PC-3 (cell line): ENCODE data around the genes VPS41 and MRPL32.

DNA sequence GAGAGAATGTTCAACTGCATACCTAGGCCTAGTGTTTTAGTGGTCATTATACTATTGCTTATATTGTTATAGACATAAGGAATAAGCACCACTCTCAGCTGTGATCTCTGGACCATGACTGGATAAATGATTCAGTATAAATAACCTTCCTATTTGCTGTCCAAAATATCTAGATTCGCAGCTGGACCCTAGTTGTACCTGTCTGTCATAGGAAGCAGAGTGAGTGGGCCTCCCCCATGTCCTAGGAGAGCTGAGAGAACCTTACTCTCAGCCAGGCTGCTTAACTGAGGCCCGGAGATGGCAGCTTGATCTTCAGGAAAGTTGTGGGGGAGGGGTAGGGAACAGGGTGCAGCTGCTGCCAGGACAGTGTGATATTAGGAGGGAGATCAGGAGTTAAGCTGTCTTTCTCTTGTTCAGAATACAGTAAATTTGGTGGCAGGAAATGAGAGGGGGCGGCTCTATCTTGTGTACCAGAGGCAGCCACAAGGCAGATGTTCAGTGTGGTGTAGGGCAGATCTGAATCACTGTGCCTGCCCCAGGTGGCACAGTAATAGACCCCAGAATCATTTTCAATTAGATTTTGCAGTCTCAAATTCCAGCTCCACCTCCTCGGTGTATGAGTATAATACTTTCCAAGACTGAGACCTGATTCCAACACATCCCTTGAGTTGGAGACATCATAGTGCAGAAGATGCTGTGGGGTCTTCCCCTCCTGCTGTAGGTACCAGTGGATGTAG, 166.6 kb downstream of the STARD3NL start:
- RAMPAGE, long total RNA: no peak

- RAMPAGE, long total RNA: no peak
These were observed 180.5 kb downstream of the STARD3NL start for GRCh38 chr7:38358232-38359270.

DNA sequence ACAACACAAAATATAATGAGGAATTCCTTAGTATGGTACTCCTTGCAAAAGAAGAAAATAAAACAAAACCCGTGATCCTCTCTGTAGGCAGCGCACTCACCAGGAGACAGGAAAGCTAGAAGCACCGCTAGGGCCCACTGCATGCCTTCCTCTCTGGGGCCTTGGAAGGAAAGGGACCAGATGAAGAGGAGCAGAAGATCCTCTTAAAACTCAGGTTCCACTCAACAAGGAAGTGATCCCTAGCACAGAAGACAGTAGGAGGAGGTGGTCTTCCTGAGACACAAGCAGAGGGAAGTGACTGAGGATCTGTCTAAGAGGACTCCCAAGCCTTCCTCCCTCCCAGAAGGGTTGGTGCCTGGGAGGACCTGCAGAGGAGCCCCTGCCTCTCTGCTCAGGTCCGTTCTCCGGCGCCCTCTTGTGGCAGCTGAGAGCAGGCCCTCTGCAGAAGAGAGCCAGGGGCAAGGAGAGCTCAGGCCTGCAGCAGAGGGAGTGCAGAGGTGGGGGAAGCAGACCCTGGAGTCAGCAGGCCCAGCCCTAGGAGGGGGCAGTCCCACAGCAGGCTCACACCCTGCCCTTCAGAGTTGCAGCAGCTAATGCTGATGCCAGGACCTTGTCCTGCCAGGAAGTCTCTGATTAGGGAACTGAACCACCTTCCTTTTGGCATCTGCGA, 185.3 kb downstream of the STARD3NL start:
- RAMPAGE, long total RNA: no peak

DNA sequence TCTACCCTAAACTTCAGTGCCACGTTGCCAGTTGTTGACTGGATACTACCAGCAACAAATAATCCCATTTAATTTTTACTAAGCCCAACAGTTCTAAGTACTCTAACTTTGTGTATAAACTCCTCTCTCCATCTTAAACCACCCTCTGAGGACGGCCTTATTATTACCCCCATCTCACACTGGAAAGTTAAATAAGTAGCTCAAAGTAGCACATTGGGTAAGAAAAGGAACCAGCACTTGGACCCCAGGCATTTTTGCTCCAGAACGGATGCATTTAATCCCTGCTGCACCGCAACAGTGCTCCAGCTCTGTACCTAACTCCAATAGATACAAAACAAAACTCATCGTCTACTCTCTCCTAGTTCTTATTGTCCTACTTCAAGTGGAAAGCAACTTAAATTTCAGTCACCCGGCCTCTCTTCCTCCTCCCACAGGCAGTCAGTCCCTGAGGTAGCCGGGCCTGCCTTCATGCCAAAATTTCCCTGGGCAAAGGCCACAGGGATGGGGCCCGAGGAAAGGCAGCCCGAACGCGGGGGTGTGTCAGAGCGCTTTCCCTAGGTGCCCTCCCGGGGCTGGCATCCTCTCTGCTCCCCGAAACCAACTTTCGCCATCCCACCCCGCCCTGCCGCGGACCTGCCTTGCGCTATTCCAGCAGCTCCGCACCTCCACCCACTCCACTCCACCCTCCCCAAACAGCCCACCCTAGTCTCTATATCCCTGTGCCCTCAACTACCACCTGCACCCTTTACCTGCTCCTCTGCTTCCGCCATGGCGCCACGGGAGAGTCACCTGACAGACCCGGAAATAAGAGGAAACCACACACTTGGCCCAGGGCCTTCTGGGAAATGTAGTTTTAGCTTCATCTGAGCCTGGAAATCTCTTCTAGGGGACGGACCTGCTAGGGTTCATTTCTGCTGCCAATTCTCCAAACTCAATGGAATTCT, at the start of gene VPS41:
Gene VPS41 (minus strand): TSS at position 787 of the 944 bp plus-strand sequence.
- RAMPAGE, long total RNA: start-site peak on the minus strand centred at position 788 of the sequence, 26 bp wide, 295 and 87 reads in 2 replicates

DNA sequence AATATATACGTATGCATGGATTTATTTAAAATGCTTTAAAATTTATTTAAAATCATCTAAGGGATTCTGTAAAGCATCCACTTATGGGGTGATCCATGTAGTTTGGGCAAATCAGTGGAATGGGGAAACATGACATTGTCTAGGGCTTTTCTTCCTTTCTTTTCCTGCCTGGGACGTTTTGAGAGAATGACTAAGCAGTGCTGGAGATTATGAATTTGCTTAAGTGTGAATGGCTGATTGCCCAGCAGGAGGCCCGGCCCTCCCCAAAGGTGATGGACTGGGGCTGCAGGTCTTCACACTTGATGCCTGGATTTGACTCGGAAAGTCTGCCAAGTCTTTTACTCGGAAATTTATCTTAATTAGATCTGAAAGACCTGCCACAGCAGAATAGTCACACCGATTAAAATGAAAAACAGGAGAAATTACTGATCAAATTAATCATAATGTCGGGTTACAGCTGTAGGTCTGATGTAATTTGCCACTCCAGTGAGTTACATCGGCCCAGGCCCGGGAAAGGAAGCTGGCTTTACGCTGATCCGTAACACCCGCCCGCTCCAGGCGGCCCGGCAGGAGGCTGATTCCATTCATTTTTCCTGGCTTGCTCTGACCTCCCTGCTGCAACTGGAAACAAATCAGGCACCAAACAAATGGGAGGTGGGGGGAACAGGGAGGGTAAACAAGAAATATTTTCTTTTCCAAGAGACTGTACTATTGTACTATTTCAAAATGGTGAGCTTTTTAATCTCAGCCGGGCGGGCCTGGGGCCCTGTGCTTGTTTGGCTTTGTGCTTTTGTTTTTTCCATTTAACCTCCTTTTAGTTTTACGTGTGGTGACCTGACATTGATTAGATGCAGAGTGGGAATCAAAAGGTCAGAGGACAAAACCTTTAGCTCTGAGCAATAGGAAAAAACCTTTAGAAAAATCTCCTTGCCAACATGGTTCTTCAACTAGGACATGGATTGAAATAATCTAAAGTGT, 212.4 kb upstream of the YAE1 start:
- RAMPAGE, long total RNA: no peak

DNA sequence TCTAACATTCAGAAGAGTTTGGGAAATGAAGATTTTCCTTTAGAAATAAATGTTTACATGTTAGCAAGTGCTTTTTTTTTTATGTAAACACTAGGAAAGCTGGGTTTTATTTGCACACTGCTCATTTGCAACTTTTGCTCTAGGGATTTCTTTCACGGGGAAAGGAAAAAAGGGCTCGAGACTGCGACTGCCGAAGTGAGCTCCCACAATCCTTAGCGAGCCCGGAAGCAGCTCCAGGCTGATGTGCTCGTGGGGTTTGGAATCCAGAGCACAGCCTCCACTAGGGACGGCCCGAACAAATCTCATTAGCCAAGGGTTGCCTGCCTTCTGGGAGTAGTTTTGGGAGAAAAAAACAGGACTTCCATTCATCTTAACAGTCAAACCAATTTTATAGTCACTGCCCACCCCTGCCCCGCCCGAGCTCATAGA, 107.9 kb upstream of the YAE1 start:
- RAMPAGE, long total RNA: no peak

DNA sequence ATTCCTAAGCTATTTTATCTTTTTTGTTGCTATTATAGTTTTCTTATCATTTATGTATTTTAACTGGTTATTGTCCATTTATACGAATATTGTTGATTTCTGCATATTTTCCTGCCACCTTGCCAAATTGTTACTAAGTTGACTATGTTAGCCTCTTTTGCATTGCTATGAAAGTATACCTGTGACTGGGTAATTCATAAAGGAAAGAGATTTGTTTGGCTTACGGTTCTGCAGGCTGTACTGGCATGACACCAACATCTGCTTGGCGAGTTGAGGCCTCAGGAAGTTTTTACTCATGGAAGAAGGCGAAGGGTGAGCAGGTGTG, 8.3 kb downstream of the RALA start:
- RAMPAGE, long total RNA: no peak

DNA sequence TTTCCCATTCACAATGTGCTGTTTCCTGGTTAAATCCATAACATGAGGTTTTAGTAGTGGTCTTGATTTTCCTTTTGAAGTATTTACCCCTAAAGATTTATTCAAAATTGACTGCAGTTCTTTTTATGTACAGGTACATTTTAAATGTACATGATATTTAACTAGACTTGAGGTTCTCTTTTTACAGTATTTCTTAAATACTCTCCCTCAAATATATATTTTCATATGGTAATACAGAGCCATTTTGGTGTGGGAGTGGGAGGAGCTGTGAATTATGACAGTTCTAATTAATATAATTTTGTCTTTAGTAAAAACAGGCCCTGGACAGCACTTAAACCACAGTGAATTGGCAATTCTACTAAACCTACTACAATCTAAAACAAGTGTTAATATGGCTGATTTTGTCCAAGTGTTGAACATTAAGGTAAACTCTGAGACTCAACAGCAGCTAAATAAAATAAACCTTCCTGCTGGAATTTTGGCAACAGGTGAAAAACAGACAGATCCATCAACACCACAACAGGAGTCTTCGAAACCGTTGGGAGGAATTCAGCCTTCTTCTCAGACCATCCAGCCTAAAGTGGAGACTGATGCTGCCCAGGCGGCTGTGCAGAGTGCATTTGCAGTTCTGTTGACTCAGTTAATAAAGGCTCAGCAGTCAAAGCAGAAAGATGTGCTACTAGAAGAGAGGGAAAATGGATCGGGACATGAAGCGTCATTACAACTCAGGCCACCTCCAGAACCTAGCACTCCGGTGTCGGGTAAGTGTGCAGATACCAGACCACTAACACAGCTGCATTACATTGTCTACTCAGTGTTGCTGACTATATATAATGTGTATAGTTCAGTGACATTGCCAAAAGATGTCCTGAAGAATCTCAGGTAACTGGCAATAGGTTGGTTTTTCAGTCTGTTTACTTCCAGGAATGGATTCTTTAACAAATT, 41.7 kb downstream of the MPLKIP start:
- RAMPAGE, long total RNA: no peak

GRCh38 chr7:40717248-40717665, 582.5 kb downstream of the SUGCT start:
- RAMPAGE, long total RNA: no peak

GRCh38 chr7:40909724-40910414, 775.1 kb downstream of the SUGCT start:
- RAMPAGE, long total RNA: no peak

DNA sequence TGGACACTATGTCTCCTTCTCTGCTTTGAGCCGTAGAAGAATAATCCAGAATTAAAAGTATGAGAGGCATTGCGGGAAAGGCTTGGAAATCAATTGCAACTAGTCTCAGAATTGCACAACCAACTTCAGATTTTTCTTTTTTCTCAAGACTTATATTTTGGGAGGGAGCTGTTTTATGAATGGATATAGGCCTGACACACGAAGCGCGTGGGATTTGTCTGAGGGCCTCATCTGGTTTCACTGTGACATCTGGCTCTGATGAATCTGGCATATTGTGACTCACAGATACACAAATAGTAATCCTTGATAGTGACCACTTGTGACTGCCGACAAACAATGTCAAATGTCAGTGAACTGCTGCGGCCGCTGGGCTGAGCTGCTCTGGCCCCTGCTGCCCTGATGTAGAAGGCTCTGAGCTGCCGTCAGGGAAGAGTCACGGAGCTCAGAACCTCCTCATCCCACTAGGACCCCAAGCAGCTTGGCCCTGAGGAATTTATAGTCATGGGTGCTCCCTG, 655.1 kb downstream of the INHBA start:
- RAMPAGE, long total RNA: no peak

DNA sequence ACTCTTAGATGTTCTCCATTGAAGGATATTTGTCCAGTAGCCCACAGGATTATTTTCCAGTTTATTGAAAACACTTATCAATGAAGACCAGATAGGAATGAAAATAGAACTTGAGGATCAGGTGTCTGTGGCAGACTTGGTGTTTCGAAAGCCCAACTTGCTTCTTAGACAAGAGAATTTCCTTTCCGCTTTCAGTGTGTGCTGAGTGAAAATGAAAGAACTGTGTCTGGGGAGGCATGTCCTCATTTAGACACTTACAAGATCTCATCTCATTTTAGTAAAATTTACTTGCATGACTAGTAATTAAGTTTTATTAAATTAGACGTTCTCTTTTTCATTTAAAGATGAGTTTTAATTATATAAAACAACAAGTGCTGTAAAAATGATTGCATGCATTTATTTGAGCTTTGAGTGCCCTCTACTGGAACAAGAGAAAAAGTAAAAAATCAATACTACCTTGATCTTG, 29.1 kb upstream of the INHBA start:
- RAMPAGE, long total RNA: no peak

DNA sequence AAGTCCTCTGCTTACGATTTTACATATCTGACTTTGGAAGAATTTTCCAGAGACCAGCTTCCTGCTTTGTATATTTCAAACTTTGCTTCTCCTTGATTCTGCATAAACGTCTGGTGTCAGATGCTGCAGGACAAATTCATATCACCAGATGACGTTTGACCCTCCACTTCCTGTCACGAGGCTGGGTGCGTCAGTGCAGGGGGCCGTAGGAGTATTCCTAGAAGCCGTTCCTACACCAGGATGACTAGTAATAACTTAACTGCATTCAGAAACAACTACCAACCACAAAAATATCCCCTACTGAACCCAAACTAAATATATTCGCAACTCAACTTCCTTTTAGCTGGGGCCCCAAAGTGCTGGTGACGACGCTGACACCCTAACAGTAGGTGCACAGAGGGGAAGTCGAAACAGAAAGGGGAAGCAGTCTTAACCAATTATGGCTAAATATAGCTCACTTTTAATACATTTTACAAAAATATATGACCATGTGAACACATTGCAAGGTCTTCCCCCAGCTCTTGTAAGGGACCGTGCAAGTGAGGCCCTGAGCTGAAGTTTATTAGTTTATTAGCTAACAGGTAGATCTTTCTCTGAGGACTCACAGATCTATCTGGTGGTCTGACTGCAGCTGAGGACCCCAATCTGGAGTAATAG, 178.8 kb upstream of the INHBA start:
- RAMPAGE, long total RNA: no peak

GRCh38 chr7:41956354-41956645, 253.4 kb upstream of the INHBA start:
- RAMPAGE, long total RNA: no peak

DNA sequence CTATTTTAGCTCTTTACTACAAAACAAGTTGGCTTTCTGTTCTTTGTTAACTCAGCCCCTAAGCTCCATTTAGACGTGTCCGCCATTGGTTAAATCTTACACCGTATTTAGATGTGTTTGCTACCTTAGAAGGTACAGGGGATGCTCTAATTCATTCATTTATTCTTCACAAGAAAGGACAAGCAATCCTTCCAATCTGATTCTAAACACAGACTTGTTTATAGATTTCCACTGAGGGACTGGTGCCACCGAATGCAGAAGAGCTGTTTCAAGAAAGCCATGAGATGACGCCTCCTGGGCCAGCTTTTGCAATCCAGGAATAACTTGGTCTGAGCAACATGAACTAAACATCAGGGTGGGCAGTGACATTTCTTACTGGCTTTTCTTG, 186.6 kb downstream of the GLI3 start:
- RAMPAGE, long total RNA: no peak

DNA sequence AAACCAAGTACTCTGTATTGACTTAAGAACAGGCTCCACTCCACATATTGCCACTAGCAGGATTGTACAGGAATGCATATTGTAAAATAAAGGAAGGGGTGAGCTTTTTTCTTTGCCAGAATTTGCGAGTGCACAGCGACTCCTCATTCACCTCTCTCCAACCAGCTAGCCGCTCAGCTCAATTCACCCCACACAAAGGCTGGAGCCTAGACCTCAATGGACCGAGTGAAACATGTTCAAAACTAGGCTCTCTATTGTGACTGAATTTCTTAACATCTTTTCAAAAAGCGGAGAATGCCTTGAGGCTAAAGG, 84.3 kb downstream of the GLI3 start:
- RAMPAGE, long total RNA: no peak

- RAMPAGE, long total RNA: no peak
These were observed 5.0 kb downstream of the GLI3 start for GRCh38 chr7:42231704-42232746.

DNA sequence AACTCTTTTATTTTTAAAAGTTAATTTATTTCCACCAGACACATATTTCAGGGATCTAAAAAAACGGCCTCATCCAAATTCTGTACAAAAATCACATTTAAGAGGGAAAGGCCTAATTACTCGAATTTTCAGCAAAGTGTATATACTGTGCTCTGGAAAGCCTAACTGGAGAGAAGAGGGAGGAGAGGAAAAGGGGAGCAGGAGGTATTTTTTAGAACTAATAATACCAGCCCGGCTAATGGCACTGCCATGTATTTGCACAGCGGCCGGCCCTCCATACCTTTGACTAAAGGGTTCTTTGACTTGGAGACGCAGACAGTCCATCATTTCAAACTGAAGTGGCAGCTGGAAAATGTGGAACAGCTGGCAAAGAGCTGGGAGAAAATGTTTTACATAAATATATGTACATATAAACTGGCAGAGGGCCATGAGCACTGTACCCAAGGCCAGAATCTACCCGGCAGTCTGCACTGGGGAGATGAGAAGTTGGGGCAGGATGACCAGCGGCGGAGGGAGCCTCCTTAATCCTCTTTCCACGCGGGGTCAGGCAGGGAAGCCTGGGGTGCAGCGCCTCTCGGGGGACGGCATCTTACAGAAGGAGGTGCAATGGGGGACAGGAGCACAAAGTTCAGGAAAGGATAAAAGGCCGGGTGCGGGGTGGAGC, 1.4 kb downstream of the GLI3 start:
- RAMPAGE, long total RNA: no peak

DNA sequence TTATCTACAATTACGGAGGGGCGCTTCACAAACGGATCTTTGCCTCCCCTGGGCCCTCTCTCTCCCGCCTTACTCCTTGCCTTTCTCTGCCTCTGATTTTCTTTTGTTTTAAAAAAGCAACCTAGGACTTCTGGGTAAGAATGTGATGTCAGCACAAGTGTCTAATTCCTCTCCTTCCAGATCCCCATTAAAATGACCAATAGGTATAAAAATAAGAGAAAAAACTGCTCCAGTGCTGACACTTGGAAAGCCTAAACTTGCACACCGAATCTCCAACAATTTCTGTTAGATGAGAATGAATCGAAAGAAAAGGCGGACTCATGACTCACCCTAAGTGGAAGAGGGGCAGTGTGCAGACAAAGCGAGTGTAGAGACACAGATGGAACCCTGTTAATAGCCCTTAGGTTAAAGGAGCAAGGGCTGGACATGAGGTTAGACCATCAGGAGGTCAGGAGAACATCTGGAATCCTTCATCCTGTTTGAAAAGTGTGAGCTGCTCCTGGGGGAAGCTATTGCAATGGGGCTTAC, 103.3 kb upstream of the GLI3 start:
- RAMPAGE, long total RNA: no peak

GRCh38 chr7:42931983-42932770, at the start of gene MRPL32:
Gene MRPL32, plus strand, starts transcription at chr7:42932376.
- RAMPAGE, long total RNA: start-site peak on the minus strand at chr7:42932164-42932185, 687 and 61 reads in 2 replicates; start-site peak on the plus strand at chr7:42932363-42932382, 650 and 260 reads in 2 replicates